Measurements from ENCODE around the gene GPAT3.

DNA sequence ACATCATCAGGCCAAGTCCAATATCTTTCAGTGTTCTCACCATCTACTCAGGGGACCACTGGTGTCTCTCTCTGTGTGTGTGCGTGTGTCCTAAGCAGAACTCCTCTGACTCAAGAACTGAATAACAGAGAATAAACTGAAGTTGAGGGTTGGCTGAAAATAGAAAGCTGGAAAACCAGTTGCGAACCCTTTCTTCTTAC lies 38.2 kb downstream of the HELQ start:
- PRO-cap = no peak
- RAMPAGE, long total RNA = no peak

DNA sequence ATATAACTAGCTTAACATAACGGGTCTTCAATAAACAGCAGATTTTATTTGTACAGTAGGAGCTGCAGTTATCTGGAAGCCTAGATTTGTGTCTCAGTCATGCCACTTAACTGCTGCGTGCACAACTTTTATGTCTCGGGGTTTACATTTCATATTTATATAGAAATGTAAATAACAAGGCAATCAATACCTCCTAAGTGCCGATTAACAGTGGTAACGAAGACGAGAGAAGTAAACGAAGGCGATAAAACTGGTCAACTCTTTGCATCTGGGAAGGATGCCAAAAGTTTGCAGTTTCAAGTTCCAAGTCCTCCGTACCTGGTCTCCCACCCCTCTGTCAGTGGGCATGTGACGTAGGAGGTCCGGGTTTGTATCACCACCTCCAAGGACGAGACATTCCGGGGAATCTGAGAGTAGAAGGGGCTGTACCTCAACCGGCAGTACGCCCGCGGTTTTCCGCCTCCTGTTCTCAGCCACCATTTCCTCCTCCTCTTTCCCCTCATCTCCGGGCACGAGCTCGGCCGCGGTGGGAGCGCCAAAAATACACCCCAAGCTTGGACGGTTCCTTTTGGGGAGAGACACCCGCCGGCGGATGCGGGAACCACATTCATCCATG lies 436 bp downstream of the HELQ start:
- PRO-cap = unidirectional peak, minus-strand start at position 511 of the sequence
- RAMPAGE, long total RNA = no peak

DNA sequence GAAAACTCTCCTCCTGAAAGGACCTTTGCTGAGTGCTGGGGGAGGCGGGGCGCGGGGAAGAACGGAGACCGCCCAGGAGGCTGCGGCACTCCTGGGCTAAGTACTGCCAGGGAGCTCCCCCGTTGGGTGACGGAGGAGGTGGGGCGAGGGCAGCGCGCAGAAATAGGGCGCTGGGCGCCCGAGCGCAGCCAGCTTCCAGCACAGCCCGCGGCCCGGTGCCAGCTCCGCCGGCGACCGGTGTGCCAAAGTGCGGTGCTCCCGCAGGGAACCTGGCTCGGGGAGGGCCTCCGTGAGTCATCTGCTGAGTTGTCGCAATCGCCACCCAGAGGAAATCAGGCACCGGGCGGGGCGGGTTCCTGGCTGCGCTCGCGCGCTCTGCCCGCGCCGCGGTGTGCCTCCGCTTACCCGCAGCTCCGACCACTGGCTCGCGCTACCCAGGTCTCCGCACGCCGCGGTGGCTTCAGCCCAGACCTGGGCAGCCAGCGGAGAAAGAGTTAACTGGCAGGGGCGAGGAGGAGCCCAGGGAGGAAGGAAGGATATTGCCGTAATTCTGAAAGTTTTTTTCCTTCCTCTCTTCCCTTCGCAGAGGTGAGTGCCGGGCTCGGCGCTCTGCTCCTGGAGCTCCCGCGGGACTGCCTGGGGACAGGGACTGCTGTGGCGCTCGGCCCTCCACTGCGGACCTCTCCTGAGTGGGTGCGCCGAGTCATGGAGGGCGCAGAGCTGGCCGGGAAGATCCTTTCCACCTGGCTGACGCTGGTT lies at the start of gene GPAT3:
Gene GPAT3 (plus strand): TSS at position 191 of the 759 bp plus-strand sequence.
- PRO-cap = no peak
- RAMPAGE, long total RNA = no peak

GRCh38 chr4:84965498-84966513 lies 684 bp downstream of the WDFY3 start:
- PRO-cap = no peak
- RAMPAGE, long total RNA = no peak

- PRO-cap = bidirectional peak, plus-strand start at chr4:85498608, minus-strand start at chr4:85498543
- RAMPAGE, long total RNA = no peak
Measured at GRCh38 chr4:85498218-85498762, 23.3 kb downstream of the ARHGAP24 start.

DNA sequence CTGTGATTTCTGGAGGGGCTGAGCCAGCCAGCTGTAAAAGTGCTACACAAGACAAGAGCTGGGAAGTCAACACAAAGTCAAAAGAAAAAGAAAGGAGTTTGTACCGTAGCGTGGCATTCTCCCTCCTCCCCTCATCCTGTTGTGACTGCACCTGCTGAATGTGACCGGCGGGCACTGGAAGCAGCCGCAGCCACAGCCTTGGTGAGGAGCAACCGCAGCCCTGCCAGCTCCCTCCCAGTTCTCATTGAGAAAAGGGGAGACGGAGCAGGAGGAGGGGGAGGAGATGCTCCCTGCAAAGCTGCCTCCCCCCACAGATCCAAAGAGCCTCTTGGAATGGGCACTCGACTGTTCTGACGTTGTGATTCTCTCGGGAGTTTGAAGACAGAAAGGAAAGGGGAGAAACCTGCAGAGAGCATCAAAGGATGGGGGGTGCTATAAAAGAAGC lies 429.9 kb downstream of the MAPK10 start:
- PRO-cap = bidirectional peak, plus-strand start at position 244 of the sequence, minus-strand start at position 153 of the sequence
- RAMPAGE, long total RNA = no peak

DNA sequence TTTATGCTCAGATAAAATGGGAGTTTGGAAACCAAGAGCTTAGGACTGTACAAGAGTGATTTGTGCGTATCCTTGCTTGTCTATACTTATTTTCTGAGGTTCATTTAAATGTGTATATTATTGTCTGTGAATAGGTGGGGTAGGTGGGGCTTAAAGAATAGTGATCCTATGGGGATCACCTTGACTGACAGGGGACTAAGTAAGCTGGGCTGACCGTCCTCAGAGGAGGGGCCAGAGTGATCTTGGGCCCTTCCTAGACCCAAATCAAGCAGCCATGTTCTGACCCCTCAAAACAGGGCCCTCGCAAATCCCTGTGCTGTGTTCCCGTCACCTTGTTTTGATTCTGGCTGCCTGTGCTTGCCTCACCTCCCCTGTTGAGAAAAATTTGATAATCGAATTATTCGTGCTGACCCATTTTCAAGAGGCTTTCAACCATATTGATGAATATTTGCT lies 428.7 kb downstream of the MAPK10 start:
- PRO-cap = no peak
- RAMPAGE, long total RNA = no peak

DNA sequence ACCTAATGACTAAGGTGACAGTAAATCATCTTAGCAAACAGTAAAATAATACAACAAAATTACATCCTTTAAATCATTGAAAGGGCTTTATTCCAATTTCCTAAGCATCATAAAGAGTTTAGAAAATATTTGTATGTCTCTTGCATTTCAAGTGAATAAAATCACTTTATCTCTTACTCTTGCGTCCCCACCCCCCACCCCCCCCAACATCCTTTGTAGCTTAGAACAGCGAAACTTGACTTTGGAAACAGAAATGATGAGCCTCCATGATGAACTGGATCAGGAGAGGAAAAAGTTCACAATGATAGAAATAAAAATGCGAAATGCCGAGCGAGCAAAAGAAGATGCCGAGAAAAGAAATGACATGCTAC lies 359.6 kb downstream of the MAPK10 start:
- PRO-cap = no peak
- RAMPAGE, long total RNA = no peak

- PRO-cap = no peak
- RAMPAGE, long total RNA = no peak
Measured at GRCh38 chr4:86334053-86335118, 25.5 kb downstream of the MAPK10 start.

DNA sequence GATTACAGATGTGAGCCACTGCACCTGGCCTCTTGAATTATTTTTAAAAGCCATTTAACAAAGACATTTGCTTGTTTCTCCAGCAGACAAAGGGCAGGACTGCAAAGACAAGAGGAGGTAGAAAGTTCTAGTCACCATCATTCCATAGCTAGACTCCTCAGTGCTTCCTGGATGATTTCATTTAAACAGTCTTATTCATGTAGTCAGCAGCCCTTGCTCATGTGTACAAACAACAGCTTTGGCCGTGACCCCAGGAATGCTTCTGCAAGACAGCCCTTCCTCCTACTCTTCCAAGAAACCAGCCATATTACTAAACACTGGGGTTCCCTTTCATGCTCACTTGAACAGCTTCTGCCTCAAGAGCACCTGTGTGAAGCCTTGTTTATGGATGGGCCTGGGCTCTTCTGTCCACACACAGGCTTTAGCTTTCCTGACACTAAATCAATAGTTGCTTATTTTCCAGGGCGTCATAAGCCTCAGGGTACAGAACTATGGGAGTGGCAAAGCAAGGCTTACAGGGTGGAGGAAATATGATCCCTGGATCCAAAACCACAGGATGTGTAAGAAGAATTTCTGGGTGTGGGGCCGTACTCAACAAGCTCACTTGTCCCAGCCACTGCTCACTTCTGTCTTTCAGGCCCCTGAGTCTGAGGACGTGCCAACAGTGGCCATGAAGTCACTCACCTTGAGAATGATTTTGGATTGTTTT lies 17.9 kb downstream of the SLC10A6 start:
- PRO-cap = no peak
- RAMPAGE, long total RNA = no peak

DNA sequence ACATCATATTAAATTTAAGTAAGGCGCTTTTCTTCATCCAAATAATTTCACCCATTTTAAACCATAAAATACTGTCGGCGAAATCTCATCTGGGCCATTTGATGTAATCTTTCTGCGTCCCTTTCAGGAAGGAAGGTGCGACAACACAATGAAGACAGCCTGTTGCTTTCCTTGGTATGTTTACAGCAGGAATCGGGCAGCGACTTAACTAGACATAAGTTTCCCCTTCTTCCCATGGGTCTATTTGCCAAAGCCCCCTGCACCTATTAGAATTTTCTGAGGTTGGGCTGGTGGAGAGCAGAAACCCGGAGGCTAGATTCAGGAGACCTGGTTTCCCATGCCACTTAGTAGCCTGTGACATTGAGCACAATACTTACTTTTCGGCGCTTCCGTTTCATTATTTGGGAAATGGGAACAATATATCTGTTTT lies 686 bp upstream of the AFF1 start:
- PRO-cap = no peak
- RAMPAGE, long total RNA = no peak

DNA sequence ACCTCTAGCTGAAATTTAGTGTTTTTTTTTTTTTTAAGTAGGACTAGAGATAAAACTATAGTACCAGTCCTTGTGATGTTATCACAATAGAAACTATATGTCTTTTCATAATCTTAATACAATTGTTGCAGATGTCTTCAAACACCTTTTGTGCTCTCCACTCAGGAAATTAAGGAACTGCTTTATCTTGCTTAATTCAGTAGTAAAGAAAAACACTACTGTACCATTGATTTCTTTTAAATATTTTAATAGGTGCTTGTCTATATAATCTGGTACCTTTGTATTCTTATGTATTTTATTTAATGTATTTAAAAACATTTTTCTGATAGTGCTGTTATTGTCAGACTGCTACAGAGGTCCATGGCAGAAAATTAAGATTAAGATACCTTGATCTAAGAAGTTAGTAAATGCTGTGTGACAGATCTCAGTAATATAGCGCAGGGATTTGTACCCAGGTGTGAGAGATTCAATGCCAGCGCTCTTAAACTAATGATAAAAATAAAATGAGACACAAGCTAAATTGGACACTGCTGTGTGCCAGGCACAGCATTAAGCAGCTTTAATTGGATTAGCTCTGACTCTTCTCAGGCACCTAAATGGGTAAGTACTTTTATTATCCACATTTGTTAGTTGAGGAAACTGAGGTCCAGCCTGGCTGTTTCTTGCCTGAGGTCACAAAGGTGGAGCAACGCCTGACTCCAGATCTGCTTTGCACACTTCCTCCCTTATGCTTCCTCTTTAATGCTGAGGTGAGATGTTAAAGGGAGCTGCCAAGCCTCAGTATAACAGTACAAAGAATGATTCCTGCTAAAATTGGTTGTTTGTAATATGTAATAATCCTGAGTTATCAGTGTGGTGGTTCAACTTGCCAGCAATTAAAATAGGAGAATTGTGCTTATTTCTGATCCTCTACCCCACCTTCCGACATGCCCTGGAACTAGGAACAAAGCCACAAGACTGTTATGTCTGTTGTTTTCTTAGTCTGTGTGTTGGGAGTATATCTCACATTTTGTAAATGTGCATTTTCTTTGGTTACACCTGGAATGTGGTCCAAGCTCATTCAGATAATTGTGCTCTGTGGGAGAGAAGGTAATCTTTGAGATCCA lies 74.1 kb downstream of the AFF1 start:
- PRO-cap = no peak
- RAMPAGE, long total RNA = no peak

- PRO-cap = no peak
- RAMPAGE, long total RNA = no peak
Measured at GRCh38 chr4:87052042-87052666, 117.3 kb downstream of the AFF1 start.

GRCh38 chr4:87055225-87056186 lies 120.7 kb downstream of the AFF1 start:
- PRO-cap = no peak
- RAMPAGE, long total RNA = no peak

DNA sequence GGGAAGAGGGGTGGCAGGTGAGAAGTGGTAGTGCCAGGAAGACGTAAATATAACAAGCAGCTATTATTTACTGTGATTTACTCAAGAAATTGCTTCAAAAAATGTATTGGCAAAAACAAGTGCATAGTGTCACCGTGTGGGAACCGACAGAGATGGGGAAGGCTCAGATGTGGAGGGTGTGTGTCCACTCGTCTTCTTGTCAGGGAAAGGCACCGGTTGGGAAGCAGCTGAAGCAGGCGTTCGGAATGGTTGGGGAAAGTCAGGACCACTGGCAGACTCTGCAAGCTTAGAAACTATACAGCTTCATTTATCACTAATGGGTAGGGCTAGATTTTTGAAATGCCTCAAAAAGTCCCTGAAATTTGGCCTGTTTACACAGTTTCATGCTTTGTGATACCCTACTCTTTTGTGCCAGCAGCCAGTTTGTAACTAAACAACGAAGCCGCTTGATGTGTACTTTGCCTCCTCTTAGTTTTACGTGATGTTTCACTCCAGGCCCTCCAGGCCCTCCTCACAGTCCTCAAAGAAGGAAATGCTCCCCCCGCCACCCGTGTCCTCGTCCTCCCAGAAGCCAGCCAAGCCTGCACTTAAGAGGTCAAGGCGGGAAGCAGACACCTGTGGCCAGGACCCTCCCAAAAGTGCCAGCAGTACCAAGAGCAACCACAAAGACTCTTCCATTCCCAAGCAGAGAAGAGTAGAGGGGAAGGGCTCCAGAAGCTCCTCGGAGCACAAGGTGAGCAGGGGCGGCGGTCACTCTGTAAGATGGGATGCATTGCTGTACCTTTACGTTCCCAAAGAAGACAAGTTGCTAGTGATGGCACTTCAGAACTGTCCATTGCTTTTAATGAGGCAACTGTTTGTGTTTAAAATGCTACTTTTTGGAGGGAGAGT lies 94.6 kb downstream of the KLHL8 start:
- PRO-cap = no peak
- RAMPAGE, long total RNA = no peak

DNA sequence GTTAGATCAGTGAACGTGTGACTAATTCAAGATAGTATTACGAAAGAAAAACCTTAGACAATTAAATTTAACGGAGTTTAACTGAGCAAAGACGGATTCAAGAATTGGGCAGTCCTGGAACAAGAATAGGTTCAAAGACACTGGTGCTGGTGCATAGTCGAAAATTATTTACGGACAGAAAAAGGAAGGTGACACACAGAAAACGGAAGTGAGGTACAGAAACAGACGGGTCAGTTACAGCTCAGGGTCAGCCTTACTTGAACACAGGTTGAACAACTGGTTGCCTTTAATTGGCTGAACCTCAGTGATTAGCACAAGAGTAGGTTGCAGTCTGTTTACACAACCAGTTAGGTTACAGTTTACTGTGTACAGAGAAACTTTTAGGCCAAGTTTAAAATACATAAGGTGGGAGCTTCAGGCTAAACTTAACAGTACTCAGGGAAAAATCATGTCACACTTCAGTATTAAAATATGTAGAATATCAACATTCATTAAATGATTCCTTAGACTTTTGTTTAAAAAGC lies 31.4 kb downstream of the KLHL8 start:
- PRO-cap = no peak
- RAMPAGE, long total RNA = no peak

GRCh38 chr4:87500655-87500931 lies 28.6 kb downstream of the SPARCL1 start:
- PRO-cap = no peak
- RAMPAGE, long total RNA = no peak

- PRO-cap = no peak
- RAMPAGE, long total RNA = no peak
Measured at GRCh38 chr4:87677551-87678141, 27.6 kb downstream of the DMP1 start.

GRCh38 chr4:87679662-87680255 lies 29.7 kb downstream of the DMP1 start:
- PRO-cap = no peak
- RAMPAGE, long total RNA = no peak

GRCh38 chr4:87864402-87864721 lies 31.6 kb downstream of the MEPE start:
- PRO-cap = no peak
- RAMPAGE, long total RNA = no peak